Psoas muscle (tissue), 2 donors: ENCODE results near the gene BOD1.

- PRO-cap, 2 experiments: no peak in any of the 2 experiments
Measured at GRCh38 chr5:172802460-172803057, 31.5 kb upstream of the ERGIC1 start.

GRCh38 chr5:172837534-172838439, 3.7 kb downstream of the ERGIC1 start:
- PRO-cap, 2 experiments: no peak in any of the 2 experiments

GRCh38 chr5:172846192-172846971, 12.3 kb downstream of the ERGIC1 start:
- PRO-cap, 2 experiments: no peak in any of the 2 experiments

DNA sequence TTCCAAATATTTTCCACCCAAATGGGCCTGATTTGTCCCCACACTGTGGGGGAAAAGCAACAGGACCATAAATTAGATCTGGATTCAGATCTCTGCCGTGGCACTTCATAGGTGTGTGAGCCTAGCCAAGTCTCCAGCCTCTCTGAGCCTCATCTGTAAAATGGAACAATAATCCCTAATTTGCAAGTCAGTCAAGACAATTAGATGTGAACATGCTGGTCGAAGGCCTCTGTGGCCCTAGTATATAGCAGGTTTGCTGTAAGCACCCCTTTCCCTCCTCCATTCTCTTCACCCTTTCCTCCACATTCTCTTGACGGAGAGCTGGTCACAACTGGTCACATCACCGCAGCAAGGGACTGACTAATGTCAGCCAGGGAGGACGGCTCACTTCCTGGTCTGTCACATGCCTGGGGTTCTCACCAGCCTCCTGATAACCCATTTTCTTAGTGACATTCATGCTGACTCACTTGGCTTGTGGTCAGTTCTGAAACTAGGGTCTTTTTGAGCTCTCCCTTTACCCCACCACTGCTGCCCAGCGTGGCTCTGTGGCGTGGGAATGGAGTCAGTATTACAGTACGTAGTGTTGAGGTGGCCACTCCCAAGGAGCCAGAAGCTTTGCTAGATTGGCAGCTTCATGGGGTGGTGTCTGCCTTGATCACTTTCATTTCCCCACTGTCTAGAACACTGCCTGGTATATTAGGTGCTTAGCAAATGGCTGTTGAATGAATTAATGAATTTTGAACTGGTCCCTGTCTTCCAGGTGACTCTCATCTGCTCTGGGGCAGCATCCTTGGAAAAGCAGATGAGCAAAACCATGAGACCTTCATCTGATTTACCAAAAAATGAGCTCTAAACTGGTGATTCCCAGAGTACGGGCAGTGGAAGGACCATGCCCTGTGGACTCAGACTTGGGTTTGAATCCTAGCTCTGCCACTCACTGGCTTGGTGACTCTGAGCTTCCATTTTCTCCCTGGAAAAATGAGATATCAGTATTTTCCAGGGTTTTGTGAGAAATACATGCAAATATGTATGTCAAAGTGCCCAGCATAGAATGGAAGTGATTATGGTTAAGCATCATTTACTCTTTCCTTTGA, 47.9 kb downstream of the ERGIC1 start:
- PRO-cap, 2 experiments: no peak in any of the 2 experiments

- PRO-cap, 2 experiments: no peak in any of the 2 experiments
Measured at GRCh38 chr5:172885398-172886111, 51.5 kb downstream of the ERGIC1 start.

DNA sequence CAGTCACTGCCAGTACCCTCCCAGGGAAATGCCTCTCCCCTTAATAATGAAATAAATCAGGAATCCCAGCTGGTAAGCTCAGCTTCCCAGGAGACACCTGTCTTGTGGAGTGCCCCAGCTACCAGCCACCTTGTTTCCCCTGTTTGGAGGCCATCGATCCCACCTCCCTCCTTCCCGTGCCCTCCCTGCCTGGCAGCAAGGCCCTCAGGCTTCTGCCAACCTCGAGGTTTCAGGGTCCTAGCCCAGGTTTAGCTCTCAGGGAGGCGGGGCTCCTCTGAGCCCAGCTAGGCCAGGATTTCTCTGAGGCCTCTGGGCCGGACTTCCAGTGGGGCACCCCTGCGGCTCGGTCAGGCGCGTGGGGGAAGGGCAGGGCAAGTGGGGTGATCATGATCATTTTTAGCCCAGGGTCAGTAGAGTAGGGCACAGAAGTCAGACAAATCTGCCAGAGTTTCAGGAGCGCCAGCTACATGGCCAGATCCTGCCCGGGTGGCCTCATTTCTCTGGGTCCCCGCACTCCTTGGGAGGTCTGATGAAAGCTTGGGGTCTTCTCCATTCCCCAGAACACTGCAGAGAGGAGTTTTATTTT, 988 bp upstream of the NKX2-5 start:
- PRO-cap, 2 experiments: no peak in any of the 2 experiments

GRCh38 chr5:173242513-173243200, 7.7 kb upstream of the NKX2-5 start:
- PRO-cap, 2 experiments: no peak in any of the 2 experiments

DNA sequence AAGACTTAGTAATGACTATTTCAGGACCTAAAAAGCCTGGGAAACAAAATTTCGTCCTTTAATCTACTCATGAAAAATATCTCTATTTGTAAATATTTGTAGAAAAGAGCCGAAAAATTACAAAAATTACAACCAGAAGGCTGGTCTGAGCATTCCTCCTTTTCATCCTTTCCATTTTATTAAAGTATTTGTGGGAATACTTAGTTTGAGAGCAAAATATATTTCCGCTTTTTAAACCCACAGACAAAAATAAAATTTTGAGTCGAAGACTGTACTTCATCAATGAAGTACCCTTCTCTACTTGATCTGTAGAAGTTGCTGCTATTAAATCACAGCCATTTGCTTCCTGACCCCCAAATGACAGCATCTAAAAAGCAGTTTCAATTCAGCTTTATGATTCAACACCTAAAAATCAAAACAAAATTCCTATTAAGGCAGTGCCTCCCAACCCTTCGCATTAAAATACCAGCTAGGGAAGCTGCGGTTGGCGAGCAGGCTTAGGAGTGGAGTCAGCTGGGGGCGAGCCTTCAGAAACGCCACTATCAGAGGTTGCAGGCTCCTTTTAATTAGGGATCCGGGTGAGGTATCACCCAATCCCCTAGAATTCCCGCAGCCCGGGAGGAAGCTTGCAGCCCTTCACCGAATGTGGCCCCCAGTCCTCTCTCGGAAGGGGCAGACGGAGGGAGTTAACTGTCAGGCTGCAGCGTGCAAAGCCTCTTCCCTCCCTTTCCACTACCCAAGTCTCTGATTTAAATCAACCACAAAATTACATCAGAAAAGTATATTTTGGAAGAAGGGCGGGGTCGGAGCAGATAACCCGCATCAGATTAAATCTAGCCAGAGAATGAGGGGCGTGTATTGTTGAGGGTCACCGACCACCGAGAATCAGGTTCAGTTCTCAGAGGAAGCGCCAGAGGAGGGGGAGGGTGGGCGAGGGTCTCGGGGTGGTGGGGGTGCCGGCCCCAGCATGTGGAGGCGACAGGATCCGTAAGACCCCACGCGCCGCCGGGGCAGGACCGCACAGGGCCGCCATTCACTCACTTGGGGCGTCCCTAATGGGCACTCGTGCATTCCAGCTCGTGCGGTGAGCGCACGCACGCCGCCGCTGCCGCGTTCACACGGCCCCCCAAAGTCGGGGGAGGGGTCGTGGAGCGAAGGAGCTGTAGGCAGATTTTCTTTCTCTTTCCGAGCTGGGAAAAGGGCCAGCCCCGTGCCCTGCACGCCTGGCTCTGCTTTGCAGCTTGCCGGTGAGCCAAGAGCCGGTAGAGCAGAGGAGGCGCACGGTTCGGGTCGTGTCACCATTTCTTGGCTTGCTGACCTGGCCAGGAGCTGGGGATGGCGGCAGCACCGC, 1.6 kb downstream of the STC2 start:
- PRO-cap, 2 experiments: no peak in any of the 2 experiments

DNA sequence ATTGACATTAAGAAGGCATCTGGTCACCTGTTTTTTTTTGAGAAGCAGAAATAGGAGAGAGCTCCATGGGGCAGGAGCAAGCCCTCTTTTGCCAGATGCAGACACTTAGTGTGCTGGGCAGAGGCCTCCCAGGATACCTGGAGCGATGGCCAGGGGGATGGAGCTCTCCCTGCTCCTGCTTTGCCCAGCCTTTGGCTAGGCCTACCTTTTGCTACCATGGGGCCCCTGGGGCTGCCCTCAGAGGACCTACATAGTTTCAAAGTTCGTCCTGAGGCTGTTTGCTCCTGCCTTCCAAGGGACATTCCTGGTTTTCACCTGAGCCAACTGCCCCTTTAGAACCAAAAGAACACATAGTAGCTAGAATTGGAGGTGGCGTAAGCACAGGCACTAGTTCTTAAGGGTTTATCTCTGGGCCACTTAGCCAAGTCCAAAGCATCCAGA, 2.4 kb upstream of the STC2 start:
- PRO-cap, 2 experiments: no peak in any of the 2 experiments

DNA sequence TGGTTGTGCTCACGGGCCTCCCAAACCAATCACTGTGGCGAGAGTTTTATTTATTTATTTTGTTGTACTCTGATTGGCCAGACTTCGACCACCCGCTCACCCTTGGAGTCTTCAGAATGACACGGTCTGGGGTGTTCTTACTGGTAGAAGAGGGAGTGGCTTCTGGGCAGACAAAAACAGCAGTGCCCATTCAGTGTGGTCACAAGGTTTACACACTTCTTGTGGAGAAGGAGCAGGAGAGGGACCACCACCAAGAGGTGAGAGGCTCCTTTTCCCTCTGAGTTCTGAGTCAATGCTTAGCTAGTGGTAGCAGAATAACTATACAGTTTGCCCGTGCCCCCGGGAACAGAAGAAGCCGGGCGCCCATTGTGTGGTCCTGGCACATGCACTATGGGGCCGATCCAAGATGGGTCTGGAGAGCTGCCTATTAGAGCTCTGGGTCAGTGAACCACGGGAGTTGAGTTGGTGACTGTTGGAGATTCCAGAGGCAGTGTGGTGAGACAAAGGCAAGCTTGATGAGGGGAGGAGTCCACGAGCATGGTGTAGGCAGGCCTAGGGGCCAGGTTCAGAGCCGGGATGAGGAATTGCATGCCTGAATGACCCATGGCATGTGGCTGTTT, 84.1 kb upstream of the STC2 start:
- PRO-cap, 2 experiments: peak in 1 of 2 experiments; most common plus-strand start position 199 of the sequence (in 1)

DNA sequence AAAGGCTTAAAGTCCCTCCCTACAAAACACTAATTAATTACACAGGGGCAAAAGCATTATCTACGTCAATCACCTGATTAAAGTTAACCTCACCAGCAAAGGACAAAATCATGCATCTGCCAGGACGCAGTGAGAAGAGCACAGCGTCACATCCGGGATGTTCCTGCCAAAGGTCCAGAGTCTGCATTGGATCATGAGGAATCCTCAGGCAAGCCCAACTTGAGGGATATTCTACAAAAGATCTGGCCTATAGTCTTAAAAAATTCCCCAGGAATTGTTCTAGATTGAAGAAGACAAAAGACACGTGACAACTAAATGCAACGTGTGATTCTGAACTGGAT, 15.7 kb downstream of the BOD1 start:
- PRO-cap, 2 experiments: no peak in any of the 2 experiments

GRCh38 chr5:173607916-173608454, 8.5 kb downstream of the BOD1 start:
- PRO-cap, 2 experiments: no peak in any of the 2 experiments

DNA sequence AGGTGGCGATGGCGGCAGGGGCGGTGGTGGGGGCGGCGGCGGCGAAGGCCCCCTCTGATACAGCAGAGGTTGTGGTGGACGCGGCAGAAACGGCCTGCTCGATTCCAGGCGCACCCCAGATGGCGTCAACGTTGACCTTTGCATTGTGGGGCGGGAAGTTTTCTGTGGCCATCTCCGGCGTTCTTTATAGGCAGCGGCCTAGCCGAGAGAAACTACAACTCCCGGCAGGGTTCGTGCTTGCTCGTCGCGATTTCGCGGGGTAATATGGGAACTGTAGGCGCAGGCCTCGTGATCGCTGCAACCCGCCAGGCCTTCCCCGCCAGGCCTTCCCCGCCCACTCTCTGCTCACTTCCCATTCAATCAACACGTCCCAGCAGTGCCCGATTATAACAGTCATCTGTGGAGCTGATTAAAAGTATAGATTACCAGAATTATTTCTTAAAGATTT, at the start of gene BOD1:
Gene BOD1, minus strand, starts transcription at position 91 of the 448 bp plus-strand sequence.
- PRO-cap, 2 experiments: peak in 2 of 2 experiments; most common plus-strand start position 337 of the sequence (in 2); most common minus-strand start position 91 of the sequence (in 2)

DNA sequence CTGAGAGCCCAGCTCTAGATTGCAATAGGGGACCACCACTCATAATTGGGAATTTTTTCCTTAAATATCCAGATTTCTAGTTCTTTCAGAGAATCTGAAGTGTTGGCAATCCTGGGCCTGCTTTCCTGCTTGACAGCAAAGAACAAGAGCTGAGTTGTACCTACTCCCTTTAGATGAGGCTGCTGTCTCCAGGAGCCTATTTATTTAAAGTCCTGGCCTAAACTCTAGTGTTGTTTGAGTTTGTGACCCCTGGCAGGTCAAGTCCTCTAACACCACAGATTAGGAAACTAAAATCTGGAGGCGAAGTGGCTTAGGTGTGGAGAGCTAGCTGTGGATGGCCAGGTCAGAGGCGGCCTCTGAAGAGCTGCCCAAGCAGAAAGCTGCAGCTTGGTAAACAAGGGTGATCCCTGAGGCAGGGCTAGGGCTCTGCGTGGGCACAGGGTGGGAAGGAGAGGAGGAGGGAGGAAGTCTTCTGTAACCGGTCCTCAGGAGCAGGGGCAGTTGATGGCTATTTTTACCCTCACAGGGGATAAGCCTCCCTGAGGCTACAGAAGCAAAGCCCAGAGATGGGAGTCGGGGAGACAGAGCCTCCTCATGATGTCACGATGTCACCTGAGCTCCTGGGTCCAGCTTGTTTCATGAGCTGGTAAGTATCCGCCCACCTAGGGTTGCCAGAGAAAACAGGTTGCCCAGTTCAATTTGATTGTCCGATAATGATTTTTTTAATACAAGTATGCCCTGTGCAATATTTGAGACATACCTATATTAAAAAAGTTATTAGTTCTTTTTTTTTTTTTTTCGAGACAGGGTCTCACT, 25.8 kb upstream of the BOD1 start:
- PRO-cap, 2 experiments: no peak in any of the 2 experiments

DNA sequence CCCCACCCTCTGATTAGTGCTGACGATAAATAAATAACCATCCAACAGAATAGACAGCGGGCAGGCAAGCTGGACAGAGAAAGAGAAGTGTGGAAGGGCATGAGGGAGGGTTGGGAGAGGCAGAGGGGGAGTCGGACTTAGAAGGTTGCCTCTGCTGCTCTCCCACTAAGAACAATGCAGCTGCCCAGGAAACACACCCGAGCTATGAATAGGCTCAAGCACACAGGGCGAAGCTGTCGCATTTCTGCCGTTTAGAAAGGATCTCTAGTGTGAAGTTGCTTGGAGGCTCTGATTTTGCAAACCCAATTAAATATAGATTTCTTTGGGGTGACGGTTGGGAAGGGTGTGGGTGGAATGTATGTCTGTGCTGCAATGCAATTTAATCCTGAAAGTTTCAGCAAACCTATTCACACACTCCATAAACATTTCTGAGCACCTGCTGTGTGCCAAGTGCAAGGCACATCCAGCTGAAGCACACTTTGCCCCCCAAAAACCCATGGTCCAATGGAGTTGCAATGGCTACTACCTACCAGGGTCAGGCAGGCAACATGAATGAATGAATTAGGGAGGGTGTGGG, 57.4 kb upstream of the BOD1 start:
- PRO-cap, 2 experiments: no peak in any of the 2 experiments

GRCh38 chr5:173727899-173728452, 111.5 kb upstream of the BOD1 start:
- PRO-cap, 2 experiments: no peak in any of the 2 experiments

GRCh38 chr5:173778772-173779279, 109.3 kb upstream of the CPEB4 start:
- PRO-cap, 2 experiments: no peak in any of the 2 experiments

GRCh38 chr5:173866072-173866850, 21.9 kb upstream of the CPEB4 start:
- PRO-cap, 2 experiments: no peak in any of the 2 experiments

GRCh38 chr5:173889134-173889452, 944 bp downstream of the CPEB4 start:
- PRO-cap, 2 experiments: no peak in any of the 2 experiments

- PRO-cap, 2 experiments: no peak in any of the 2 experiments
Measured at GRCh38 chr5:173920051-173920474, 31.9 kb downstream of the CPEB4 start.